ENCODE data around the gene CASZ1.

GRCh38 chr1:10661517-10662264 is 134.8 kb downstream of the CASZ1 start:
- PRO-cap, 10 experiments, result no peak in any of the 10 experiments

DNA sequence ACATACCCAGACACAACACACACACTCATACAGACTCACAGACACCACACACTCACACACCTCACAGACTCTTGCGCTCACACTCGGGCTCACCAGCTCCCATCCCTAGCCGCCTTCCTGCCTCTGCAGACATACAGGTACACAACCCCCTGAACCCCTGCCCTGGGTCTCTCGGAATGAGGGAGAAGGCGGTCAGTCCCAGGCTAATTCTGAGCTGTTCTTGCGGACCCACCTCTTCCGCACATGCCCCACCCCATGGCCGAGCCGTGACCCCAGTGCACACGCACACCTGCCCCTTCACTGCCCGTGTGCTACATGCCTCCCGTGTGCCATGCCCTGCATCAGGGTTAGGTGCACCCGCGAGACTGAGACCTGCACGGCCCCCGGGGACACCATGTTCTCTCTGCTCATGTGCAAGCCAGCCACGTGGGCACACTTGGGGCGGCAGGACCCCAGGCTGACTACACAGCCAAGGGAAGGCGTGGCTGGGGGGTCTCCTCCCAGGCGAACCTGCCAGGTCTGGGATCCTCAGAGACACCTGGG is 133.7 kb downstream of the CASZ1 start:
- PRO-cap, 10 experiments, result peak in 1 of 10 experiments; most common minus-strand start position 405 of the sequence (in 1)

- PRO-cap, 10 experiments, result peak in 7 of 10 experiments; most common plus-strand start chr1:10694535 (in 5); most common minus-strand start chr1:10694509 (in 3)
Measured at GRCh38 chr1:10694239-10694612, 102.2 kb downstream of the CASZ1 start.

DNA sequence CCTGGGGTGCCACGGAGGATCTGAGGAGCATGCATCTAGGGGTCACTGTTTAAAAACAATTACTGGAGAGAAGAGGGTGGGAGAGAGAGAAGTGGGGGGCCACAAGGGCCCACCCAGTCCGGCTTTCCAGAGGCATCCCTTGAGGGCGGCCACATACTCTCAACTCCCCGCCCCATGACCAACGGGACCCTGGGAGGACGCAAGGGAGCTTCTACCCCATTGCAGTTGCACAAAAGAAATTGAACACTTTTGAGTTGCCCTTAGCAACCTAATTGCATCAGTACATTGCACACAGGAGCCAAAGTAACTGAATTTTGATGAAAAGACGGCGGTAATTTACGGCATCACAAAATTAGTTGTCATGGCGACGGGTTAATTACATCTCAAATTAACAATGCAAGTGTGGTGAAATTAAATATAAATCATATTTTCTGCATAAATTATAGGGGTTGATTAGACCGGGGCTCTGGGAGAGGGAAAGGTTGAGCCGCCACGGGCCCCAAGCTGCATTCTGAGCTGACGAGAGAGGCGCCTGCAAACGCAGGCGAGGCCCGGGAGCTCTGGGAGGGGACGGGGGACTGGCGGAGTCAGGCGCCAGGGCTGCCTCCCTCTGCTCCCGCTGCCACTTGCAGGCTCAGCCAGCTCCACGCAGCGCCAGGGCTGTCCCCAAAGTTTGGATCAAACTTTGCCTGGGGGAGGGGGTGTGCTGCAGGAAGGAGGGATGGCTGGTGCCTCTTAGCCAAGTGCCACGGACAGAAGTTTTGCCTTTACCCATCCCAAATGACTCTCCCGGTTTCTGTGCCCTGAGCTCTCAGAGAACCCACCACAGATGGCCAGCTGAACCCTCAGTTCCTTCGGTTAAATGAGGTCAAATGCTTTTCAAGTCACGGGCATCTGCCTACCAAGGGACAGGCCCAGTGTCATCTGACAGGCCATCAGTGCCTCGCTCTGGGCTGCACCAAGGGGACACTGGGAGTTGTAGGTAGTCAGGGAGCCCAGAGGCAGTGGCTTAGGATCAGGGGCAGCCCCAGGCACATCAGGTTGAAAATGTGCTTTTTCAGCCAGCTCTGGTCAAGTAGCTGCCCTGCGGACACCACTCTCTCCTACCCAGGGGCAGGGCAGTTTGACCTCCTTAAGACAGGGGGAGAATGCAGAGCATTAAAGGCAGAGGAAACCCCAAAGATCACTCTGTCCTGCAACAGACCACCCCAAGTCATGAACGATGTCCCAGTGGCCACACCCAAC is 61.2 kb downstream of the CASZ1 start:
- PRO-cap, 10 experiments, result no peak in any of the 10 experiments

GRCh38 chr1:10754281-10754843 is 42.1 kb downstream of the CASZ1 start:
- PRO-cap, 10 experiments, result no peak in any of the 10 experiments

DNA sequence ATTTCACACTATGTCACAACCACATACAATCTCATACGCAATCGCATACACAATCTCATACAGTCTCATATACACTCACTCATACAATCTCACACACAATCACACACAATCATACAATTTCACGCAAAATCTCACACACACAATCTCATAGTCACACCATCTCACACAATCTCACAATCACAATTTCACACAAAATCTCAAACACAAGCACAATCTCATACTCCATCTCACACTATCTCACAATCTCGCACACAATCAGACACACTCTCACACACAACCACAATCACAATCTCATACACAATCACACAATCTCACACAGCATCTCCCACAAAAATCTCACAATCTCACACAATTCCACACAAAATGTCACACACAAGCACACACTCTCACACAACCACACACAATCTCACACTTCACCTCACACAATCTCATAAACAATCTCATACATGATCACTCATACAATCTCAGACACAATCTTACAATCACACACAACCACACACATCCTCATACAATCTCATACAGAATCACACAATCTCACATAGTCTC is 18.4 kb downstream of the CASZ1 start:
- PRO-cap, 10 experiments, result no peak in any of the 10 experiments

DNA sequence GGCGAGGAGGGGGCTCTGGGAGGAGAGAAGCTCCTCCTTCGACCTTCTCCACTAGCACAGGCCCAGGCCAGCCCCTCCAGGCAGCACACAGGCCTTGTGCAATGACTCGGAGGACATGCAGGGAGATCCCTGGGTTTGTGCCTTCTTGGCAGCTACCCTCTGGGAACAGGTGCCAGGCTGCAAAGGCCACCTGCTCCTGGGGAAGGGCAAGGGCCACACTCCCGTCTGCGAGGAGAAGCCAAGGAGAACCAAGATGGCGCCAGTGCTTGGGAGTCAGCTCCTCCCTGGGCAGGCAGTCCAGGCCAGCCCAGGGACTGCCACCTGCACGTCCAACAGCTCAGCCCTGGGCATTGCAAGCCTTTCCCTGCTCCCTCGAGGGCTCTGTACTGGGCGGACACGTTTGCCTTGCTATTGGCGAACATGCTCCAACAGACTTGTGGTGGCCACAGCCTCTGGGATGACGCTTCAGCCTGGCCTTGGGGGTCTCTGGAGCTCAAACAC is 15.2 kb downstream of the CASZ1 start:
- PRO-cap, 10 experiments, result no peak in any of the 10 experiments

DNA sequence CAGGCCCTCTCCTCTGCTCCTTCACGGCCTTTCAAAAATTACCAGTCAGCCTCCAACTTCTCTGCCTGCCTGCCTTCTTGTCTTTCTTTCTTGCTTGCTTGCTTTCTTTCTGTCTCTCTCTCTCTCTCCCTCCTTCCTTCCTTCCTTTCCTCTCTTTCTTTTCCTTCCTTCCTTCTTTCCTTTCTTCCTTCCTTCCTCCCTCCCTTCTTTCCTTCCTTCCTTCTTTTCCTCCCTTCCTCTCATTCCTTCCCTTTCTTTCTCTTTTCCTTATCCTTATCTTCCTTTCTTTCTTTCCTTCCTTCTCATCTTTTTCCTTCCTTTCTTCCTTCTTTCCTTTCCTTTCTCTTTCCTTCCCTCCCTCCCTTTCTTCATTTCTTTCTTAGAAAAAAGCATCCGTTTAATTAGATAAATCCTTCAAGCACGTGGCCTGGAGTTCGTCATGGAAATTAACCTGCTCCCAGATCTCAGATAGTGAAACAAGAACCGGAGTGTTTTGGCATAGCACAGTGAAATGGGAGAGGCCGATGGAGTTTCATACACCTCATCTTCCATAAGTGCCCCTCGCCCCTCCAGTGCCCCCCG is 11.4 kb downstream of the CASZ1 start:
- PRO-cap, 10 experiments, result peak in 1 of 10 experiments; most common plus-strand start position 499 of the sequence (in 1)

DNA sequence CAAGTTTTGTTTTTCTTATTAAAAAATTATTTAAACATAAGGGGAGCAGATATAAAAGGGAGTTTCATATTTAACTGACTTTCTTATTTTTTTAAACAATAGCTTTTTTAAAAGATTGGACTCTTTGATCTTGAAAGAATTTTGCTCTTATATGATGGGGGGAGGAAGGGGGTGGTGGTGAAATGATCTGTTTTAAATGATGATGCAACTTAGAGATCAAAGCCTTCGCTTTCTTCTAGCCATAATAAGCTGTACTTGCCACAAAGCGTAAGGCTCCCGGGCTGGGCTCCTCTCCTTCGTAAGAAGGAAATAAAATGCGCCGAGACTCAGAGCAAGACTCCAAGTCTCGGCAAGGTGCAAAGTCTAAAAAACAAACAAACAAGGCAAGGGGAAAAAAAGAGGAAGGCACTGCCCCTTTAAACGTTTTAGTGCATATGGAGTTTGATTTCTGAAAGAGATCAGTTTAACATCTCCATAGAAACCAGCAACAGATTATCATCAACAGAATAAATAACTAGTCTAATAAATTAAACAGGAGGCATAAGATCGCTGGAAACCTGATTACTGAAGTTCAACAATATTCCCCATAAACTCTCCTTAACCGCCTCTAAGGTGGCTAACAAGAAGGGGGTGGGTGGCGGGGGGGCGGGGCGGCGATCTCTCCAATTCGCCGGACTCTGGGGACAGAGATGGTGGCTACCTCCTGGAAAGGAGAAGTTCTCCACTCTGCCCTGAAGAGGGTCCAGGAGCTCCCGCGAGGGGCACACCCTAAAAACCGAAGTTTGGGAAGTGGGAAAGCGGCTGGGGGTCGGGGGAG is 3.2 kb downstream of the CASZ1 start:
- PRO-cap, 10 experiments, result peak in 6 of 10 experiments; most common plus-strand start position 242 of the sequence (in 2); most common minus-strand start position 305 of the sequence (in 2)

DNA sequence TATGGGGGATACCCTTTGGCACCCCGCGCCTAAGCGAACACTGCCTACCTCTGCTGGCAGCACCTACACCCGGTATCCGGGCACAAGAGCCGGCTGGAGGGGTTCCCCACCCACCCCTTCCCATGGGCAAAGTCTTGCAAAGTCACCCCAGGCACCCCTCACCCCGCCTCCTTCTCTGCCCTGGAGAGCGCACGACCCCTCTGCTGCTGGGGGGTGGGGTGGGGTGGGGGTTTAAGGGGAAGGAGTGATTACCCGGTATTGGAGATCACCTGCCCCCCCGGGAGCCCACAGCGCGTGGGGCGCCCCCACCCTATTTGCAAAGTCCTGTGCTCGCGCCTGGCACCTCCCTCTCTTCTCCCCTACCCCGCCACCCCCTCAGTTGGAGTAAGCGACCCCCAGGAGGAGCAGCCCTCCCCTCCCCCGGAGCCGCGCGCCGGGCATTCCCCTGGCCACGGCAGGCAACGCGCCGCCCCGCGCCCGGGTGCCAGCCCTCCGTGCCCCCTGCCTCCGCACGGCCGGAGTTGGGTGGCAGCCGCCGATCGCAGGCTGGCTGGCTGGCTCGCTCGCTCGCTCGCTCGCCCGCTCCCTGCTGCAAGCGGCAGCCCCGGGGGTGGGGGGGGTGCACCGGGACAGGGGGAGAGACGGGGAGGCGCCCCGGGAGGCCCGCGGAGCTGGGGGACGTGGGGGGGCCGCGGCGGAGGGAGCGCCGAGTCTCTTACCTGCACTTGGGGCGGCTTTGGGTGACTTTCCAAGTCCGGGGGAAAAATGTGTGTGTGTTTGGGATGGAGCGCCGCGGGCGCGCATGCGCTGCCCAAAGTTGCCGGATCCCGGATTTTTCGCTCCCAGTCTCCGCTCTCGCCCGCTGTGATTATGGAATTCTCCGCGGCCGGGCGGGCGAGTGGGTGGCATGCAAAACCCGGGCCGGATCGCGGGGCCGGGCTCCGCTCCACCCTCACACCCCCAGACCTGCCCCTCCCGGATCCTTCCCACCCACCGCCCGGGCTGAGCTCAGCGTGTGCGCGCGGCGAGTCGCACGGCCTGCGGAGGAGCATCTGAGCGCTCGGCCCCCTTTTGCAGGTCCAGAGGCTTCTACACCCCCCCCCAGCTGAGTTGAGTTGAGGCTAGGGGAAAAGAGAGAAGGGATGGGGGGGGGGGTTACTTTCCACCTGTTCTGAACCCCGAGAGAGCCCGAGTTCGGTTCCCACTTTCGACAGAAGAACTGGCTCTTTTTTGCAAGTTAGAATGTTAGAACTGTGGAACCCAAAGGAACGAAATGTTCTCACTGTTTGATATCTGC is at the start of gene CASZ1:
TSS of gene CASZ1 (minus strand) at position 802 of the 1,297 bp plus-strand sequence.
- PRO-cap, 10 experiments, result peak in 10 of 10 experiments; most common plus-strand start position 1,014 of the sequence (in 9); most common minus-strand start position 738 of the sequence (in 5)

GRCh38 chr1:10960289-10960754 is 21.6 kb downstream of the C1orf127 start:
- PRO-cap, 10 experiments, result no peak in any of the 10 experiments

GRCh38 chr1:11058972-11059448 is 808 bp downstream of the SRM start:
- PRO-cap, 10 experiments, result no peak in any of the 10 experiments

GRCh38 chr1:11396091-11396314 is 83.0 kb upstream of the DISP3 start:
- PRO-cap, 10 experiments, result peak in 7 of 10 experiments; most common plus-strand start chr1:11396207 (in 4); most common minus-strand start chr1:11396225 (in 6)

DNA sequence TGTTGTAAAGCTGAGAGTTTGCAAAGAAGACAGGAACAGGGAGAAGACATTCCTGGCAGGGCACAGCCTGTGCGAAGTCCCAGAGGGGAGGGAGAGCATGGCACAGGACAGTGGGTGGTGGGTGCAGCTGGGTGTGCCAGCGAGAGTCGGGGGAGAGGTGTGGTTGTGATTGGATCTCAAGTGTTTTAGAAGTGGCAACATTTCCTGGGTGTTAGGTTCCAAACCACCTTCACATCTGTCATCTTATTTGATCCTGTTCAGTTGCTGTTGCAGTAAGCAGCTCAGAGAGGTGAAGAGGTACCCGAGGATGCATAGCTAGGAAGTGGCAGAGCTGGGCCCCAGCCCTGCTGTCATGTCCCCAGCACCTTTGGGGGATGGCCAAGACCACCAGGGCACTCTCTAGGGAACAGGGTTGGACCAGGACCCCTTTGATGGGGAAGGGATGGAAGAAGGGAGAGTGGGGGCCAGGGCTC is 22.0 kb upstream of the DISP3 start:
- PRO-cap, 10 experiments, result no peak in any of the 10 experiments

GRCh38 chr1:11458864-11459485 is 20.0 kb upstream of the DISP3 start:
- PRO-cap, 10 experiments, result no peak in any of the 10 experiments

DNA sequence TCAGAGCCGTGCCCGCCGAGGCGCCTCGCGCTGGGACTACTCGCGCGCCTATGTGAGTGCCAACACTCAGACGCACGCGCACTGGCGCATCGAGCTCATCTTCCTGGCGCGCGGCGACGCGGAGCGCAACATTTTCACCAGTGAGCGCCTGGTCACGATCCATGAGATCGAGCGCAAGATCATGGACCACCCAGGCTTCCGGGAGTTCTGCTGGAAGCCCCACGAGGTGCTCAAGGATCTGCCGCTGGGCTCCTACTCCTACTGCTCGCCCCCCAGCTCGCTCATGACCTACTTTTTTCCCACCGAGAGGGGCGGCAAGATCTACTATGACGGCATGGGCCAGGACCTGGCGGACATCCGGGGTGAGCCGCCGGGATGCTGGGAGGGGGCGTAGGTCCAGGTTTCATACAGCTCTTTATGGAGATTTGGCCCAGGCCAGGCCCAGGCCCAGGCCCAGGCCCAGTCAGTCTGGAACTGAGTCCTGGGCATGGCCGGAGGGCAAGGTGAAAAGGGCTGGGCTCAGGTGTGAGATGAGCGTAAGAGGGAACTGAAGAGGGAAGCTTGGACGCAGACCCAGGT is 22.9 kb downstream of the DISP3 start:
- PRO-cap, 10 experiments, result no peak in any of the 10 experiments

DNA sequence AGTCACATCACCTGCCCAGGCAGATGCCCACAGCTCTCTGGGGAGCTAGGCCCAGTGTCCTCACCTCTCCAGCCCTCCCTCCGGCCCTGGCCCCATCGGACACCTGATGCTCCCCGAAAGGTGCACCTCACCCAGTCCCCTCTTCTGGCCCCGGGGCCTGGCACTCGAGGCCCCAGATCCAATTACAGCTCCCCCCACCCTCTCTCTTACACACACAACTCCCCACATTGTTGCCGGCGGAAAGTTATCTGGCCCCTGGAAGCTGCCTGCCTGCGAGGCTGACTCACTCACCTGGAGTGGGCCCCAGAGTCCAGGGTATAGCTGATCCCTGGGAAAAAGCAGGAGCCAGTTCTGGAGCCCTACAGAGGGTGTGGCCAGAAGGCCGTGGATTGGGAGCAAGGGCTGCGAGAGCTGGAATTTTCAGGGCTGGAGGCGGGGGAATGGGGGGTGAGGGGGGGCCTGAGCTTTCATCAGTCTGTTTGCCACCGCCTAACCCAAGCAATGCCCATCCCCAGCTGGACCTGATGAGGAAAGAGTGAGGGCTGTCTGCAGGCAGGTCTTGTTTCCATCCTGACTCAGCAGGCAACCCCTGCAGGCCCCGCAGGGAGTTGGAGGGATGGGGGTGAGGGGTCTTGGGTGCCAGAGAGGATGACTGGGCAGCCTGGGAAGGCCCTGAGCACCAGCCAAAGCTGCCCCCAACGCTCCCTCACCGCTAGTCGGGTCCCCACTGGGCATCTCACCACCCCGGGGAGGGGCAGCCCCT is 948 bp downstream of the FBXO2 start:
- PRO-cap, 10 experiments, result peak in 2 of 10 experiments; most common plus-strand start position 377 of the sequence (in 2); most common minus-strand start position 319 of the sequence (in 1)

GRCh38 chr1:11736344-11736759 is 416 bp downstream of the AGTRAP start:
- PRO-cap, 10 experiments, result peak in 2 of 10 experiments; most common plus-strand start chr1:11736603 (in 1); most common minus-strand start chr1:11736561 (in 2)

- PRO-cap, 10 experiments, result peak in 6 of 10 experiments; most common plus-strand start chr1:11803769 (in 4); most common minus-strand start chr1:11803537 (in 5)
Measured at GRCh38 chr1:11803385-11804161, 2.2 kb downstream of the MTHFR start.

DNA sequence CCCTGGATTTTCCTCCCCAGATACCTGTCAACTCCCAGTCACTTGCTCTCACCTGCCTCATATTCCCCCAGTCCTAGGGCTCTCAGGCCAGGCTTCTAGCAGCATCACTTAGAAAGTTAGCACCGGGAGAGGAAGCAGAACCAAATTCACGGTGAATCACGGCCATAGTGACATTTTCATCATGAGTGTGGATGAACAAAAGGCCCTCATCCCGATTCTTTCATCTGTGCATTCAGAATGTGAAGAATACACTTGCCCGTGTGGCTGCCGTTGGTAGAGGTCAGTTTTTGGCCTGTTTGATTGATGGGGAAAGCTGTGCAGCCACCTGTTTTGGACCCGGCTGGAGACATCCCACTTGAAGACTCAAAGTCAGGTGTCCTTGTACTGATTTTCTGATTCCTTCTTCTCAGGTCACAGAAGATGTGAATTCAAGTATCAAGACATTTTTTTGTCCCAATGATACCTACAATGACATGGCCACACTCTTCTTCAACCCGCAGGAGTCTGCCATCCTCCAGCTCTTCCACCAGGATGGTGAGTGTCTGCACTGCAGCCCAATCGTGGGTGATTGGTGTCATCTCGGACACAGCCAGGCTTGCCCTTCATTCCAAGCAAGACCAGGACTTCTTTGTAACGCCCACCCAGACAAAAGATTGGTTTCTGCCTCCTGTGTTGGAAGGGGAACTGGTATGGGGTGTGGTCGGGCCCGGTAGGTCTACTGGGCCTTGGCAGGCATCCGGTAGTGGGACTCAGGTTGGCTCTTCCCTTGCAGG is 14.3 kb downstream of the NPPA start:
- PRO-cap, 10 experiments, result no peak in any of the 10 experiments

Measured in Metastatic Breast Carcinoma in the Brain (tissue), 10 donors.